A375 (cell line): ENCODE measurements around the genes ADCY10, DPT and F5.

- RAMPAGE, long total RNA: no peak
Measured at GRCh38 chr1:167628734-167629100, 1.3 kb upstream of the RCSD1 start.

GRCh38 chr1:167772178-167772565 lies 50.4 kb downstream of the MPZL1 start:
- RAMPAGE, long total RNA: no peak

GRCh38 chr1:167913542-167914495 lies at the start of gene ADCY10:
ADCY10 (minus strand) TSS chr1:167914134.
- RAMPAGE, long total RNA: no peak

DNA sequence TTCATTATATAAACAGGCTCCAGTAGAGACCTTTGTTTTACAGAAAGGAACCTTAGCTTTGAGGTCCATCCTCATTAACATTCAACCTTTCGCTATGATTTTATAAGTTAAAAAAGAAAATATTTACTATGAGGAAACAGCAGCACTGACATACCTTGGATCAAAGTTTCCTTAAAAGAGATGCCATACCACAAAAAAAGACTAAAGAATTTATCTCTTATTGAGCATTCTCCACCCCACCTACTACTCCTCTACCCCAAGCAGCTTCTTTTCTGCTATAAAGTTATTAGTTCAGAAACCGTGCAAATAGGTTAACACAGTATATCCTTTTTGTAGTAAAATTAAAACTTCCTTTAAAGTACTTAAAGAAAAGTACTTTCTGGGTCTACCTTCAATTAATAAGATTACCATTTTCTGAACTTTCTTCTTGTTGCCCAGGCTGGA lies 1.1 kb upstream of the ADCY10 start:
- RAMPAGE, long total RNA: no peak

DNA sequence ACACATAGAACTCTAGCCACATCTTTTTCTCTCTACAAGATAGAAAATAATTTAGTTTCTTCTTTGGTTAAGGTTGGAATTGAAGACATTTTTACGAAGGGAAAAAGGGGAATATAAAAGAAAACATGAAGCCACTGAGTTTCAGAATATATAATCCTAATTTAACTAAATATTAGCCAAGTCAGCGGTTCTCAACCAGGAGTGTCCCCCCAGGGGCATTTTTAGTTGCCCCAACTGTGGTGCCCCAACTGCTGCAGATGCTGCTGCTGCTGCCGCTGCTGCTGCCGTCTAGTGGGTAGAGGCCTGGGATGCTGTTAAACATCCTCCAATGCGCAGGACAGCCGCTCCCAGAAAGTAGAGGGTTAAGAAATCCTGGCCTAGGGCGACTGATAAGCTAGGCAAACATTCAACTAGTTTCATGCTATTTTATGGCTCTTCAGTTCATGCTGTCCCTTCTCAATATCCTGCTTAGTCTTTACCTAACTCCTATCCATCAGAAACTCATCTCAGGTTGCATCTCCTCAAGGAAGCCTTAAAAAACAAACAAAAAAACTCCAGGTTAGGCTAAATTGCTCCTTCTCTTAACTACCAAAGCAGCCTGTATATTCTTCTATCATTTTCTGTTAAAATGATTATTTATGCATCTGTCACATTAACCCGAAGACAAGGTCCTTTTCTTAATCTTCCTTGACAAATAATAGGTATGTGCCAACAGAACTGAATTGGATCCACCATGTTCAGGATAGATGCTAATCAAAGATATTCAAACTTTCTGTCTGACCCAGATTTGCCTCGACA lies 9.9 kb upstream of the DCAF6 start:
- RAMPAGE, long total RNA: no peak

GRCh38 chr1:167968197-167969117 lies 31.6 kb upstream of the MPC2 start:
- RAMPAGE, long total RNA: no peak

GRCh38 chr1:168000987-168001677 lies 64.3 kb upstream of the MPC2 start:
- RAMPAGE, long total RNA: no peak

- RAMPAGE, long total RNA: no peak
Measured at GRCh38 chr1:168354979-168355283, 74.3 kb downstream of the TBX19 start.

GRCh38 chr1:168485034-168485452 lies 58.8 kb downstream of the XCL2 start:
- RAMPAGE, long total RNA: no peak

DNA sequence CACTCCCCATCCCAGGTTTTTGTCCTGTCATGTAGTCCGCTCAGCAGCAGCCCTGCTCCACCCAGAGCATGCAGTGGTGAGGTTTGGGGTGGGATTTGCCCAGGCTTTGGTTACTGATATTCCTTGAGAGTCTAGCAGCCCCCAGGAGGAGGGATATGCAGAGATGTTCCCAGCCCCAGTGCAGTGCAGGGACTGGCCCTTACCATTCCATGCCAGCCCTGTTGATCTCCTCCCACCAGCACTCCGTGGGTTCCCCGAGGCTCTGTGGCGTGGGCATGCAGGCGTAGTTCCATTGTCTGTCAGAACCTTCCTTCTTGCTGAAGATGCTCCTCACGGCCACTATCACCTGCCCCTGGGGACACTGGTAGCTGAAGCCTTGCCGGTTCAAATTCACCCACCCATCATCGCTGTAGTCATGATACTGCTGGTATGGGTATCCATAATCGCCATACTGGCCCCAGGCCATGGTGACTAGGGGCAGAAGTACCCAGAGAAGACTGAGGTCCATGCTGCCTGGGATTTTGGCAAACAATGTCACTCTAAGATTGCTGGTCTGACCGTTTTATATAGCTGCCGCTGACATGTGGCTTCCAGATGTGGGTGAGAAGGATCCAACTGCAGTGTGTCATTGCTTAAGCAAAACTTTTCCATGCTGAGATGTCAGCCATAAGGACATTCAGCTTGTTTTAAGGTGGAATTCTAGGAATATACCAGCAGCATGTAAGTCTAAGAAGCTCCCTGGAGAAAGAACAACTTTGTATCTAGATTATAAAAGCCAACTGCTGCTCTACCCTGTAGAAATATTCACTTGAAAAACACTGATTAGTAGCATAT lies at the start of gene DPT:
DPT (minus strand) TSS at position 540 of the 834 bp plus-strand sequence.
- RAMPAGE, long total RNA: no peak

DNA sequence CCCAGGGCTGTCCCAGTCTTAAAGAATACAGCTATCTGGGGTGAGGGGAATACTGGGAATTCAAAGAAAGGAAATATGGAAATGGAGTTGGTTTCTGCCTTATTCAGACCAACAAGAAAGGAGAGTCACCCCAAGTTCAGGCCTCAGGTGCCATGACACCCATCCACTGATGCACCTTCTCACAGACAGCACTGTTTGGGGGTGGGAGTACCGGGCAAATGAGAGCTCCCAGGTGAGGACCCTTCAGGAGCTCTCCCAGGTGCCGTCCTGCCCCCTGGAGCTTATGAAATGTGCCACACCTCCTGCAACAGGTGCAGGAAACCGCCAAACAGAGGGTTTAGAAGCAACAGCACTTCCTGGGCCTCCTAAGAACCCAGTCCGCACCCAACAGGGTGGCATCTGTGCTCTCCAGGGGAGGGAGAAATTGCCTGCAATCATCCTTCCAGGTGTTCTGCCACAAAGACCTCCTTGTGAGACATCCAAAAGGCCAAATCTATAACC lies 87.8 kb upstream of the ATP1B1 start:
- RAMPAGE, long total RNA: no peak

DNA sequence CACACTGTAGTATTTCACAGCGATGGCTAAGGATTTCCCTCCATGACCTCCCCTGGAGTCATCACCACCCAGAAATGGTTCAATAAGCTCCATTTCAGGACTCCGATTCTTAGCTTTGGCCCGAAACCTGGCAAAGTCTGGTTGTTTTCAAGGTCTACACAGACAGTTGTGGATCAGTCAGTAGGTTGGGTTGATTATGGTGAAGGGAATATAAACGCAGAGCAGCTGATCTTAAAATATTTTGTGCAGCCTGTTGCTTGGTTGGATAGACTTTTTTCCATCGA lies 887 bp downstream of the ATP1B1 start:
- RAMPAGE, long total RNA: no peak

- RAMPAGE, long total RNA: no peak
Measured at GRCh38 chr1:169131734-169132470, 25.4 kb downstream of the ATP1B1 start.

GRCh38 chr1:169586144-169587190 lies at the start of gene F5:
F5 (minus strand) TSS chr1:169586481.
- RAMPAGE, long total RNA: no peak

GRCh38 chr1:169624018-169624525 lies 5.9 kb downstream of the SELP start:
- RAMPAGE, long total RNA: no peak

DNA sequence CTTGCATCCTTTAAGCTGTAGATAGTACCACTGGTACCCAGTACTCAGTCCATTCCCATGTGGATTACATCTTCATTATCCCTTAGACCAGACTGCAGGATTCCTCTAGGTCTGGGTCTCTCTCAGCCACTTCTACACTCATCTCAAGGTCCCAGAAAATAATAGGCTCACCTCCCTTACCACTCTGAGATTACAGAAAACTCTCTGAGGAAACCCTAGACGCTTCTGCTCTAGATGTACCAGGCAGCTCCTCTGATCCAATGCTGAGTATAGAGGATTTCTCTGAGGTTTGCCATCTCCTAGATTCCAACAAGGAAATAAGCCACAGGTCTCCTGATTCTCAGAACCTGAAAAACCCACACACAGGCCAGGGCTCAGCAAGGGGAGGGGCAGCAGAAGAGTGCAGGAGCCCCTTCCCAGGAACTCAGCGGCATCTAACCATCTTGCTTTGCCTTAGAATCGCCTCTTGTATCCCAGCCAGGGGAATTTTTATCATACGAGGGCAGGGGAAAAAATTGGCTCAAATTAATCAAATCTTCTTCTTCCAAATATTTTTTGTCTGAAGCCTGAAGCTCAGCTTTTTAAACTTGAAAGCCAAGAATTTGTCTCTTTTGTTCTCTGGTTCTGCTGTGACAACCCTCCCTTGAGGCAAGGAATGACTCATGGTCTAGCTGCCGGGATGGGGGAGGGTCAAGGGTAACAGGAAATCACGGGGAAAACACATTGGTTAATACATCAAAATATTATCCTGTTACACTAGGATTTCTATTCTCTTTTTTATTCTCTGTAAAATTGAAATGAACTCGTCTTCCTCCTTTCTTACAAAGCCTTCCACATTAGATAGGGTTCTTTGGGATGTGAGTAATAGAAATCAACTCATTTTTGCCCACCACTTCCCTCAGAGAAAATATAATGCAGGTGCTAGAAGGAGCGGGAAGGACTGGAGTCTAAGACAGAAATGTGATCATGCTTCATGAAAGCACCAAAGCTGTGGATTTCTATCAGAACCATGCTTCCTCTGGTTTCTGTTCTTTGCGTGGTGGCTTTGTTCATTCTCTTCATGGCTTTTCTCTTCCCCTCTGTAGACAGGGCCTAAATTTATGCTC lies 30.9 kb downstream of the GORAB start:
- RAMPAGE, long total RNA: no peak

DNA sequence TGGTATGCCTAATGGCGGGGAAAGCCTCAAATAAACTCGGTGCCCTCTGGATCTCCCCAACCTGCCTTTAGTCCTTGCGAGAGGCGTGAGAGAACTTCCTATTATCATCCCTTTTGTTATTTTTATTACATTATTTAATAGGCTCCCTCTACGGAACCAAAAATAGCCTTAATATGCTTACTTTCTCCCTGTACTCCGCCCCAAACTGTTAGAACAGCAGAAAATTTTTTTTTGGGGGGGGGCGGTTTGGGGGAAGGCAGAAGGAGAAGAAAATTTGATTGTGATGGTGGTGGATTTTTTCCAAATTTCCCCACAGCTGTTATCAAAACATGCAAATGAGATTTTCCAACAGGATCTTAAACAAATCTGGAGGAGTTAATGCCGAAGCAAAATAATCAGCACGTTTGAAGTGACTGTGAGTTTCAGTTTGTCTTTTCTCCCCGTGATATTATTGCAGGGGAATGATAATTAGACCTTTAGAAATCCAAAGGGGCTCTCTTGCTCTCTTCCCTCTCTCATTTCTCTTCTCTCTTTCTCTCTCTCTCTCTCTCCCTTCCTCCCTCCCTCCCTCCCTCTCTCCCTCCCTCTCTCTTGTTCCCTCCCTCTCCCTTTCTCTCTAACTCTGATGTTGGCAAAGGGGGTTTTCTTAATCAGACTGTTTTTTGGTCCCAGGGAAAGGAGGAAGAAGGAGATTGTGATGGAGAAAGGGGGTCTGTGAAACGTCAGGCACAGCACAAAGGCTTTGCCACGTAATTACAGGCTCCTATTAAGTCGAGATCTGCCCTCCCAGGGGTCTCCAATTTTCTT lies 1.2 kb upstream of the PRRX1 start:
- RAMPAGE, long total RNA: no peak

DNA sequence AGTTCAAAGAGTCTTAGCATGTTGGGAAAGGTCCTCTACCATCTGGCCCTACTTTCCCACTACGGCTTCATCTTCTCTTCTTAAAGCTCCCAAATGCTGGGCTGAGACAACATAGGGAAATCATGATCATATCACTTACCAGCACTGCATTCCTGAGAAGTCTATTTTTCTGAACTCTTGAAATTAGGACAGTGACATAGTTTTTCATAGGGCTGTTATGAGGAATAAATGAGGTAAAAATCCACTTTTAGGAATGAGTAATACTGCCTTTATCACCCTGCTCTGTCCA lies 36.8 kb downstream of the PRRX1 start:
- RAMPAGE, long total RNA: no peak

GRCh38 chr1:170730064-170730618 lies 66.2 kb downstream of the PRRX1 start:
- RAMPAGE, long total RNA: no peak

DNA sequence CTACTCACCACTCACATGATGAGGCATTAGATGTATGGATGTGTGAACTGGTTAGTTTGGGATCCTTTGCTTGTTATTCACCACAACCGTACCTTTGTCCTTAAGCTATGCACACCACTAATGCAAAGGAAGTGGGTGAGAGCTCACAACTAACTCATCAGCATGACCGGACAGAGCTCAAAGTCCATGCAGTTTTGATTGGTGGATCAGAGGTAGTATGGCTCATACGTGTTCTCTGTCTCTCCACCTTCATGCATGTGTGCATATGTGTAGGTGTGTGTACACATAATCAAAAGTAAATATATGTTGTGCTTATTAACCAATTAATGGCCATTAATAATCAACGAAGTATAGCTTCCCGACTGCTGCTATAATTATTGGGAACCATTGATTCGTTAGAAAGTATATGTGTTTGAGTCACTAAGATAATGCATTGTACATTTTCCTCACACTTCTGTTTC lies 43.4 kb upstream of the MROH9 start:
- RAMPAGE, long total RNA: no peak